Anterior vena cava (tissue), 1 donor: Measurements from ENCODE around the genes LCE3E and SPRR1A.

- PRO-cap = no peak
These were observed 1.5 kb downstream of the ENSA start for GRCh38 chr1:150627636-150628546.

GRCh38 chr1:150753235-150753938 is 12.2 kb downstream of the CTSS start:
- PRO-cap = no peak

GRCh38 chr1:150874665-150875257 is 1.6 kb downstream of the ARNT start:
- PRO-cap = no peak

DNA sequence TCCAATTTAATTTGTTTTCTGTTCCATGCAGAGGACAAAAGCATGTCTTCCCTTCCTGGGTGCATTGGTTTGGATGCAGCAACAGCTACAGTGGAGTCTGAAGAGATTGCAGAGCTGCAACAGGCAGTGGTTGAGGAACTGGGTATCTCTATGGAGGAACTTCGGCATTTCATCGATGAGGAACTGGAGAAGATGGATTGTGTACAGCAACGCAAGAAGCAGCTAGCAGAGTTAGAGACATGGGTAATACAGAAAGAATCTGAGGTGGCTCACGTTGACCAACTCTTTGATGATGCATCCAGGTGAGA is 1.5 kb downstream of the SETDB1 start:
- PRO-cap = no peak

GRCh38 chr1:150971193-150972397 is 3.0 kb downstream of the CERS2 start:
- PRO-cap = bidirectional peak, plus-strand start at chr1:150971440, minus-strand start at chr1:150971342; unidirectional peak, minus-strand start at chr1:150971954

DNA sequence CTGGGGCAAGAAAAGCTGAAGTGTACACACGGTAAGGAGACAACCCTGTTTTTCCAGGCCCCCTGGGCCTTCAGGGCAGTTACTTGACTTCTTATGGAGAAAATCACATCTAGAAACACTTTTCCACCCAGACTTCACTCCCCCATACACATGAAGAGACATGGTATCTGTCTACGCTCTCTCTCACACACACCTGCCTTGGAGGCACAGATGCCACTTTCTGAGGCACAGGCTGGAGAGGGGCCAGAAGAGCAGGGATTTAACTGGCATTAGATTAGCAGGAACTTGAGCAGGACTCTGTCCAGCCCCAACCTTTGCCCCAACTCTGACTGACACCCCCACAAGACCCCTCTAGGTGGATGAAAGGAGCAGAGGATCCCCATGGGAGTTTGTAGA is 2.1 kb downstream of the CERS2 start:
- PRO-cap = no peak

GRCh38 chr1:151130981-151131881 is 15.2 kb downstream of the SEMA6C start:
- PRO-cap = bidirectional peak, plus-strand start at chr1:151131474, minus-strand start at chr1:151131337

- PRO-cap = unidirectional peak, minus-strand start at chr1:151132045; bidirectional peak, plus-strand start at chr1:151132224, minus-strand start at chr1:151132045
These were observed 14.3 kb downstream of the SEMA6C start for GRCh38 chr1:151131913-151132652.

- PRO-cap = no peak
These were observed 1.1 kb downstream of the LYSMD1 start for GRCh38 chr1:151164581-151165043.

GRCh38 chr1:151304080-151304433 is 22.0 kb downstream of the ZNF687 start:
- PRO-cap = unidirectional peak, minus-strand start at chr1:151304355

GRCh38 chr1:151327504-151327932 is 302 bp upstream of the PI4KB start:
- PRO-cap = bidirectional peak, plus-strand start at chr1:151327814, minus-strand start at chr1:151327657

- PRO-cap = no peak
These were observed 11.3 kb upstream of the CGN start for GRCh38 chr1:151499879-151500387.

GRCh38 chr1:151529067-151529804 is 10.9 kb upstream of the TUFT1 start:
- PRO-cap = no peak

GRCh38 chr1:151759650-151760305 is 3.5 kb downstream of the MRPL9 start:
- PRO-cap = no peak

- PRO-cap = no peak
These were observed 10.4 kb upstream of the MRPL9 start for GRCh38 chr1:151773673-151774091.

DNA sequence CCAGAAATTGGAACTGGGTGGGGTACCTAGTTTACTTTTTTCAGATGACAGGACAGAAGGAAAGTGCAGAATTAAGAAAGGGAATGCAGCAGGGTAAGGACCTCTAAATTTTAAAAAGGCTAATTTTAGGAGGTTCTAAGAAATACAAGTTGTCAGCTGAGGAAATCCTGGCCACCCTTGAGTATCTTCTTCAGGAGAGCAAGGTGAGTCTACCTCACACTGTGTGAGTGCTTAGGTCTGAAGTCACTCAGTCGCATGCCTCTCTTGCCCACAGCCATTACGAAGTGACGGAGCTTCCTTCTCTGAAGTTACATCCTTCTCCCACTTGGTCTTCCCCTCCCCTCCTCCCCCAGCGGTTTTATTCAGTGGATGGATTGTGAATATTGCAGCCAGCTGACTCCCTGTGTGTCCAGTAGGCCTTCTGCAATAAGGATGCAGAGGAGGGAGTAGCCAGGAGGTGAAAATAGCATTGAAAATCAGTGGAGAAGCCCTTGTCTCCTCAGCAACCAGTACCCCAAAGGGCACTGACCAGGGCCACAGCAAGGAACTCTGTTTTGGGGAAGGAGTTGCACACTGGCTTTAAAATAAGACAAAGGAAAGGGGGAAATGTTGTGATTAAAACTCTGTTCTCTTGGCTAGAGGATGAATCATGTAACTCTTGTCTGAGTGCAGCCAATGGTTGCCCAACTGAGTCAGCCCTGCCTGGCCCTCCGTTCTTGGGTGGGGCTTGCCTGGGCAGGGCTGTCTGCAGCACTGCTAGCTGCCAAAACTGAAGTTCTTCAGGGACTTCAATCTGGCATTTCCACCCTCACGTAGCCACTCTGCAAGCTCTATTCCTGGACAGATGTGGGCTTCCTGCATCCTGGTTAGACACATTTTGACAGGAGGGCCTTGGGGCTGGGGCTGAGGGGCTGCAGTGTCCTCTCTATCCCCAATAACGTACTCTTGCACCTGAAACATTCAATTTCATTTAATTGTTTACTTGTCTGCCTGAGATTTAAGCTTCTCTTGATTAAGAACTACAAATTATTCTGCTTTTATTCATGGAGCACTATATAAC is 4.3 kb downstream of the S100A10 start:
- PRO-cap = no peak

DNA sequence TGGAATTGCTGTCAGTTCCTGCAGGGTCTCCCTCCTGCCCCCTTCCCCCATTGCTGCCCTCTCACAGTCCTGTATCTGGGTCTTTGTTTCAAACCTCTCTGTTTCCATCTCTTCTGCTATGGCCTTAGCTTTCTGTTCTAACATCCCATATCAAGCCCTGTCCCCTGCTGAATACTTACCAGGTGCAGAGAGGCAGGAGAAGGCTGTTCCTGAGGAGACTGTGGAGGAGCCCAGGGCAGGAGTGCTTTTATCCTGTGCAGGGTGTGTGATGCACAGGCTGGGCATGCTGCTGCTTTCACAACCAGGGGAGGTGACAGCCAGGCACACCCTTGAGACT is at the start of gene LCE3E:
LCE3E (minus strand) TSS at position 222 of the 337 bp plus-strand sequence.
- PRO-cap = no peak

DNA sequence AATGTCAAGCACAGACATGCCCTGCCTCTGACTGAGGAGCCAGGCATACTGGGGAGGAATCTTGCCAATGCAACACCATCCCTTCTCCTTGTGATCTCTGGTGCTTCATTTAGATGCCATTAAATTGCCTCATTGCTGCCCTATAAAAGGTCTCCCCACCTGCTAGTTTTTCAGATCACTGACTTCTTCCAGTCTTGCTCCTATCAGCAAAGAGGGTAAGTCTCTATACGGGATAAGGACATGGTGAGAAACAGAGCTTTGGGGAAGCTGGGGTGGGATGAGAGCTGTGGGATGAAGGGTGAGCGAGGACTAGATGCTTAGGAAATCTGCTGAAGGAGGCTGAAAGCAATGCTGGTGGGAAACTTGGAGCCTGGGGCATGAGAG is 909 bp upstream of the C1orf68 start:
- PRO-cap = no peak

- PRO-cap = no peak
These were observed 7.3 kb downstream of the KPRP start for GRCh38 chr1:152765238-152765467.

DNA sequence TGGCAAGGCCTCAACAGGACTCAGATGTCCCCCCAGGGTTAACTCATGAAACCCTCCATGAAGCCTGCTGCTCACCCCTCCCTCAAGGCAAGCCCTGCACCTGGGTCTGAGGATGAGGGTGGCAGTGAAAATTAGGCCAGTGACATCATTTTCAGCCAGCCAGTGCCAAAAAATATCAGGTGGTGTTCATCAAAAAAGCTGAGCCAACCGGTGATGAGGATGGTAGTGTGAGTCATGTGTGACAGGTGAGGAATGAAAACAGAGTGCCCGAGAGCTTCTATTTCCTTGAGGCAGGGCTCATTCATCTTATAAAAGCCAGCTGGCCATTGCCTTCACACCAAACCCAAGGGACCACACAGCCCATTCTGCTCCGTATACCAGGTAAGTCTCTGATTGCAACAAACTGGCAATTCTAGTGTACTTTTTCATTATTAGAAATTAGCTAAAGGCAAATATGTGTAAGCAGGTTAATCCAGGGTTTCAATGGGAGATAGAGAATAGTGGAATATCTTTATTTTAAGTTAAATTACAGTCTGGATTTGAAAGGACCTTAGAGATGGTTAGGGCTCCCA is at the start of gene SPRR1A:
SPRR1A (plus strand) TSS at position 337 of the 572 bp plus-strand sequence.
- PRO-cap = no peak